Anterior vena cava (tissue), 1 donor: ENCODE data around the genes LRRC39, DBT, VCAM1 and AMY2A.

GRCh38 chr1:99778821-99779070 lies 12.3 kb upstream of the FRRS1 start:
- PRO-cap = no peak

DNA sequence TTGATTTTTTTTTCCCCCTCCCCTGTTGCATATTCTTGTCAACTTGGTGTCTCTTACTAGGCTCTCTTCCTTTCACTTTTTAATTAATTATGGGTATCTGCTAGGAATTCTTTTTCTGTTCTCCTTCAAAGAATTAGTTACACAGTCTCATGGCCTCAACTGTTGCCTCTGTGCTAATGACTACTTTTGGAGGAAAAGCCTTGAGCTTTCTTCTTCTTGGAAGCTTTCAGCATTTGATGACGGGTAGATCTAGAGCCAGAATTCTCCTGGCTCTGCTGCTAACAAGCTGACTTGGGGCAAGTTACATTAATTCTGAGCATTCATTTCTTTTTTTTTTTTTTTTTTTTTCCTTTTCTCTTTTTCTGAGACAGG lies 1.9 kb downstream of the AGL start:
- PRO-cap = no peak

DNA sequence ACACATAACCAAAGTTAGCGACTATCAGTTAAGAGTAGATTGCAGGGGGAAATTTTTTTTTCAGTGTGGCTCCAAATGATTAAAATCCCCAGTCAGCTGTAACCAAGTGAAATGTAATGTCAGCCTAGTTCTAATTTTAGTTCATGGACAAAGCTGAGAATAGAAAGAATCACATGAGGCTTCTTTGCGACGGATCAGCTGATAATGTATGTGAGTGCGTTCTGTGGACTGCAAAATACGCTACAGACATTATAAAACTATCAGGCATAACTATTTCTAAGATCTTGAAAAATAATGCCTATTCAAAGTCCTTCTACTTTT lies at the start of gene LRRC39:
LRRC39 (minus strand) TSS at position 121 of the 321 bp plus-strand sequence.
- PRO-cap = no peak

DNA sequence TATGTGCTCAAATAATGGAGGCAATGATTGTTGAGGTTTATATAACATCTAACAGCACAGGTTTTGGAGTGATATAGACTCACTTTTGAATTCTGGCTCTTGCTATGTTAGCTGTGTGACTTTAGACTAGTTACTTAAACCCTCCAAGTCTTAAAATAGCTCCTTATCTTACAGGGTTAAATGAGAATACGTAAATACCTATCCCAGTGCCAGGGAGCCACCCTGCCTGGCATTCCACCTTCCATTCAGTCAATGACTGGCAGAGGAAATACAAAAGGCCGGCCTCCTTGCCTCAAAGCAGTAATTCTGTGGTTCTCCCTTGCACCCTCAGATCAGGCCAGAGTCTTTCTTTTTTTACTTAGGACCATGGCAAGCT lies 31.8 kb downstream of the DBT start:
- PRO-cap = no peak

DNA sequence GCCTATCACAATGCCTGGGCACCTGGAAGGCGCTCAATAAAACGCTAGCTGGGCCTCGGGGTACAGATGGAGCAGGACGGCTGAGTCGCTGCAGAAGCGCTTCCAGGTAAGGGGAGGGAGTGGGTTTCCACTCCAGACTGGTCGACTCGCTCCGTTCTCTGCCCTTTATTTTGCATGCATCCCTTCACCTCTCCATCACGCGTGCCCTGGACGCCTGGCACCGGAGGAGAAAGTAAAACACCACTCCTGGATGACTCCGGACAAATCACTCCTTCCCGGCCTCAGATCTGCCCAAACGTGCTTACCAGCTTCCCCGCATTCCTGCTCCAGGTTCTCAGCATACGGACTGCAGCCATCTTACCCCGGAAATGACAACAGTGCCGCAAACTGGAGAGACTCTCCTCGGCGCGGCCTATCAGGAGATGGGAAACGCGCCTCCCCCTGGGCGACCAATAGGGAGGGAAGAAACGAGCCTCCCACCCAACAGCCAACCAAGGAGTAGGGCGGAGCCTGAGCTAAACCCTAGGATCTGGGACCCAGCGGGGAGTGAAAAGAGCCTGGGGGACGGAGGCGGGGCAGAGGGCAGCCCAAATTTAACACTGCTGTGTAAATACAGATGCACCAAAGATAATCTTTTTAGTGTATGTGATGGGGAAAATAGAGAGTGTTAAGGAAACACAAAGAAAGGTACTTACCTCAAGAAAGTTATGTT lies at the start of gene DBT:
DBT (minus strand) TSS at position 370 of the 712 bp plus-strand sequence.
- PRO-cap = bidirectional peak, plus-strand start at position 553 of the sequence, minus-strand start at position 370 of the sequence

GRCh38 chr1:100265396-100265881 lies 577 bp upstream of the RTCA start:
- PRO-cap = no peak

DNA sequence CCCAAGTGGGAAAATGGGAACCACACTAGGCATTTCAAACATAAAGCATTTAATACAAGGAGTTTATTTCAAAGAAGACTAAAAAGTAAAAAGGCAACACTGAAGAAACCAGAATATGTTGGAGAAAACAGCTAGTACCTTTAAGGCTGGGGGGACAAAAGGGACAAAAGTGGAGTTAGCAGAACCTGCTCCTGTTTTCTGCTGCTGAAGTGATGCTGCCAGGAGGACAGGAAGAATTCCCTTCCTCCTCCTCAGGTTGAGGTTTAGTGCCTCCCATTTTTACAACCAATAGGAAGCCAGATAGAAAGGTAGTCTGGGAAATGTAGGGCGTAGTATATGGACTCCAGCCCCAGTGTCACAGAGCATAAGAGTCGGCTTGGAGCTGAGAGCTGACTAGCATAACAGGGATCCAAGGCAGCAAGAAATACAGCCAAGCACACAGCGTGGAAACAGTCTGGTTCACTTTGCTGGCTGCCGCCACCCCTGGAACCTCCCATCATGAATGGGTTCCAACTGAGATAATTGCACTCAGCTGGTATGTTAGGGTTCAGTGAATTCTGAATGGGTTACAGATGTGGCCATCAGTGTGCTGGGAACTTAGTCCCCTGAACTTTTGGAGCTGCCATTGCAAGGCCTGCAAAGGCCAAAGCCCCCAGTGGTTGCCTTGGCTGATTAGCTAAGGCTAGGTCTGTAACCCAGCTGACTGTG lies 76.8 kb upstream of the GPR88 start:
- PRO-cap = no peak

- PRO-cap = no peak
Observed at GRCh38 chr1:100463805-100464054, 74.2 kb upstream of the GPR88 start.

GRCh38 chr1:100719259-100719908 lies at the start of gene VCAM1:
Gene VCAM1 (plus strand): TSS chr1:100719742.
- PRO-cap = unidirectional peak, plus-strand start at chr1:100719742

- PRO-cap = no peak
Observed at GRCh38 chr1:100927120-100928055, 31.5 kb downstream of the SLC30A7 start.

- PRO-cap = no peak
Observed at GRCh38 chr1:101242083-101242870, 5.5 kb downstream of the S1PR1 start.

DNA sequence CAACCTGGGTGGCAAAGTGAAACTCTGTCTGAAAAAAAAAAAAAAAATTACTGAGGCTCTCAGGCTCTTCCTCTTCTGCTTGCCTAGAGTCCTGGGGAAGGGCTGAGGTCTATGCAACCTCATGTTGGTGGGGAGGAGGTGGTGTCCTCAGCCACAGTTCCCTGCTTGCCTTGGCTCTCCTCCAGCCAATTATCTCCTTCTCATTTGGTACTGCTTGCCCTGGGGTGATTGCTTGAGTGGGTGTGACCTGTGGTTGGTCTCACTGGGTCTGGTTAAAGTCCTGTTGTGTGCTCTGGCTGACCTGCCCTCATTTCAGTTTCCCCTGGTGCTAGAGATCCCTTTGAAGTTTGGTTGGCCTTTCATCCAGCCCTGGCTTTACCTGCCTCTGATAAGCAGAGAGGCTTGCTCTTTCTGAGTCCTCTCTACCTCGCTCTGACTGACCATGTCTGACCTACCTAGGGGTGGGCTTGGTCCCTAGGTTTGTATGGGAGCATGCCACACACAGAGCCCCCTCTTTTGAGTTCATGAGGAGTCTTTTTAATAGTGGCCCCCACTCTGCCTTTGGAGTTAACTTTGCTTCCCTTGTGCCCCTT lies 21.1 kb downstream of the S1PR1 start:
- PRO-cap = no peak

DNA sequence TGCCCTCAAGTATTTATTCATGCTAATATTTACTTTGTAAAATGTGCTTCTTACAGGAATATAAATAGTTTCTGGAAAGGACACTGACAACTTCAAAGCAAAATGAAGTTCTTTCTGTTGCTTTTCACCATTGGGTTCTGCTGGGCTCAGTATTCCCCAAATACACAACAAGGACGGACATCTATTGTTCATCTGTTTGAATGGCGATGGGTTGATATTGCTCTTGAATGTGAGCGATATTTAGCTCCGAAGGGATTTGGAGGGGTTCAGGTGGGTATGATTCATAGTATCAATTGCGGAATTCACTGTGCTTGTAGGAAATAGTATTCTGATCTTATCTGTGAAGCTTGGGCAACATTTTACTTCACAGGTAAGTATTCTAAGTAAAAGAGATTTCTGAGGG lies at the start of gene AMY2A:
AMY2A (plus strand) TSS at position 89 of the 403 bp plus-strand sequence.
- PRO-cap = no peak

DNA sequence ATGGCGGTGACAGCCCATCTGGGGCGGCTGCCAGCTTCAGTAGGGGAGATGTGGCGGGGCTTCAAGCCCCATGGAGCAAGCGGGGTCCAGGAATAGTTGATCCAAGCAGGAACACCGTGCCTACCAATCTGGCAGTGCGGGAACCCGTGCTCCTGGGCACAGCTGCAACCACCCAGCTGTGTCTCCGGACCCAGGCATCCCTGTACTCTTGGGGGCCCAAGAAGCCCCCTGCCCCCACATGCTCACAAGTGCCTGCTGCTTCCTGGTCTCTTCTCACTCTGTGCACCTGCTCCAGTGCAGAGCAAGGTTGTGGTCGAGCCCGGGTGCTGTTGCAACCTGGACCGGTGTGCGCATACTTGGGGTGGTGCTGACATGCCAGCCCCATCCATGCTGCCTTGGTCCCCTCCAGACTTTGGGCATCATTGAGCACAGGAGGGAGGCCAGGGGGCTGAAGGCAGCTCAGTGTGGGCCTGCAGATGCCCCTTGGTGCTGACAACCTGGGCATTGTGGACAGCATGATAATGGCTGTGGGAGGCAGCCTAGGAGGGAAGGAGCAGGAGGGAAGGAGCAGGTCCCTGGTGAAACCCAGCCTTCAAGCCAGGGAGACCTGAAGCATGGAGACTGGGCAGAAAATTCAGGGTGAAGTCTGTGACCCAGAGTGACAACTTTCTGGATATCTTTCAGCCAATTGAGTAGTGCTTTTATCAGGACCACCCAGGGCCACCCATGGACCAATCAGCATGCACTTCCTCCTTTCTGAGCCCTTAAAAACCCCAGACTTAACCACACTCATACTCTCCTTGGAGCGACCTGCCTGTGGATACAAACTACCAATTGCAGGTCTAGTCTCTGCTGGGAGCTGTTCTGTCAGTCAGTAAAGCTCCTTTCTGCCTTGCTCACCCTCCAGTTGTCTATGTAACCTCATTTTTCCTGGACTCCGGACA lies 1183.0 kb downstream of the AMY1C start:
- PRO-cap = no peak

DNA sequence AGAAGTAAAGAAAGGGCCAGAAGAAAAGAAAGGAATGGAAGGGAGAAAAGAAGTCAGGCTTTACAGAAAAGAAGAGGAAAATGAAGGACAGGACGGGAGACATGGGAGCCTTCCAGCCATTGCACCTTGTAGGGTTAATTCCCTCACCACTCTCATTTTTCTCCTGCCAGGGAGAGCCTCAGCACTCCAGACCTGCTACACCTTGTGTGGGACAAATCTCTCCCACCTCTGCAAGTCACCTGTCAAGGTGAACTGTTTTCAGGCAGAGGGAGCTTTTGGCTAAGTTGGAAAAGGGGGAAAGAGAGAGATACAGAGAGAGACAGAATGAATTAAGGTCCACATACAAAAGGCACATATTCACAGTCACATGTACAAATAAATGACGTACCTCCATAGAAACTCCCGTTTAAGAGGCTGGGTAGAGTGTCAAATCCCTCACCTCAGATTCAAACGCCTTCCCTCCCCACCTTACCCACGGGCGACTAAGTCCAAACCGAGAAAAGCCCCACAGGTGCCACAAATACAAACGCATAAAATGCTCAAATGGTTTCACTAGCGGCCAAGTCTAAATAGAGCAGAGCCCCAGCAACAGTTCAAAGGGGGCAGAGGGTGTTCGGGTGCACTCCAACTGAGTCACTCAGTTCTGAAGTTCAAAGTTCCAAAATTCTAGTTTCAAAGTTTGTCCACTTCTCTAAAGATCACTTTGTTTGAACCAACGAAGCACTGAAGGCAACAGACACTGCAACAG lies 1424.4 kb upstream of the PRMT6 start:
- PRO-cap = no peak

DNA sequence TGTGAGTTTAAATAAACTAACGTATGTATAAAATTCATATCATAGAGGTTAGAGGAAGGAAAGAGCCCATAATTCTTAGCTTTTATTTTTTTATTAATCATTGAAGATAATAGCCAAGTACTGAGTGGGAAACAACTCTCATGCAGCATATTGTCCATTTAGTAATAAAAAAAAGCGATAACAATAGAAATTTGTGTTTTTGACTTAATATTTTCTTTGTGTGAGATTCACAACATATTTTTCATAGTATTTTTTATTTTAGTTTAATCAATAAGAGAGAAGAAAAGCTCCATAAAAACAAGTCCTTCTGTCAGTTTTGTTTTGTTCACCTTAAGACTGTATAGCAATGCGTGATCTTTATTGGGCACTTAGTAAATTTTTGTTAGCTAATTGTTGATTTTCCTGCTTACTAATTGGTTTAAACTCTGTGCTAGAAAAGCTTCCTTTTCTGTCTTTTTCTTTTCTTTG lies 1280.3 kb upstream of the PRMT6 start:
- PRO-cap = no peak

GRCh38 chr1:107585113-107585938 lies 379.7 kb downstream of the VAV3 start:
- PRO-cap = no peak

DNA sequence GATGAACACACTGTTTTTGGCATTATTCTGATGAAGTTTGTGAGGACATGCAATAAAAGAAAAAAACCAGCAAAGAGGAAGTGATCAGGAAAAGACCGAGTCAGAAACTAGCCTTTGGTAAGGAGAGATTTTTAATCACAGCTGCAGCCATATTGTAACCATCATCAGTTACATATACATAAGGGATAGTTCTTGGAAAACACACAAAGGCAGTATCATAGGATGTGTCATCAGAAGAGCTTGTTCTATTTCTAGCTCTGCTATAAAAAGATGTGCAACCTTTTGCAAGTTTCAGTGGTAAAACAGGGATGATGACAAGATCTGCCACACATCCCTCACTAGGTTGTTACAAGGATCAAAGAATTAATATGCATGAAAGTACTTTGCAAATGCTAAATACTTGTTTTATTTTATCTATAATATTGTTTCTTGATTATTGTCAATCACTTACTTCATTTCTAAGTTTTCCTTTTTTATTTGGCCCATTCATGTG lies 342.0 kb downstream of the VAV3 start:
- PRO-cap = no peak

DNA sequence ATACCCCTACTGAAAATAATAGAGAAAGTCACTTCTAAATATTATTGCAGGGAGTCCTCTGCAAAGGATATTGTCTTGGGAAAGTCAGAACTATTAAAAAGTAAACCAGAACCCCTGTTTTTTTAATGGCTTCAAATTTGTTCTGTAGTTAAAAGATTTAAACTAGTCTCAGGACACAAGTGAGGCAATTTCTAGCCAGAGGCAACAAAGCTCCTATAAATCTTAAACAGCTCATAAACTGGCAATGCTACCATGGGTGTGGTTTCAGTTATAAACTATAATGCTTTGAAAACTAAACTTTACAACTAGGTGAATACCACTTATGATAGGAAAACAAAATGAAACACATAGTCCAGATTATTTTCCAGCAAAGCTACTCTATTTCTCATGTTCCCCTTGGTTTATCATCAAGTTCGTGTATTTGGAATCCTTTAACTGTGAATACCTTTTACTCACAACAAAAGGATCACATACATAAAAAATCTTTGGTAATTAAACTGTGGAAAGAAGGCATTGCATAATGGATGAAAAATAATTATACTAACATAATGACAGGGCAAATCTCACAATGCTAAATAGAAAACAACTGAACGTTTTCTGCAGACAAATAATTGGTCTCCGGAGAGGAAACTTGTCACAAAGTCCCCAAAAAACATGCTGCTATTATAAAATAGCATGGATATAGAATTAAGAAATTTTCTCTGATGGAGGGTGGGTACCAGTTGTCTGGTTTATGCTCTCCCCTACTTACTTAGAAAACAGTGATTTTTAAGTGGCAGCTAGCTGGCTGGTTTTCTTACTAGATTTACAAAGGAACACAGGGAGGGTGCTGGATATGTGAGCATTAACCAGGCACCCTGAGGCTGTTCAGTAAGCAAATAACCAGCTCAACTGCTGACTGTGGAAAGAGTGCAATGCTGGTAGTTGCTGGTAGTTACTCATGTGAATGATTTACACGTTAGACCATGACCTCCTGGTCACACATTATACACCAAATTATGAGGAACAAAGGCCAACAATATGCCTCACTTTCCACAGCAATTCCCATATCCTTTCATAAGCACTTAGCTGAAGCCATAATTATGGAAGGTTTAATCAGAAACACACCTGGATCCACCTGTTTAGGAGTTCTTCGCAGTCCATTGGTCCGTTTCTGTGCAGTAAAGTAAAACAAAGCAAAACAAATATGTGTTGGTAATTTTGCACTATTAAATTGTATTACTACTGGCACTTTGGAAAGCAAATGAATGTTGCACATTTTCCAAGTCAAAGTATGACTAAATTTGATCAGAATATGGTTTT lies 282.1 kb downstream of the VAV3 start:
- PRO-cap = no peak

- PRO-cap = no peak
Observed at GRCh38 chr1:108166619-108167146, 33.5 kb downstream of the SLC25A24 start.